Pulmonary lymph node (tissue), 1 donor: Measurements from ENCODE around the genes HHLA2 and TMPRSS7.

- PRO-cap: no peak
These were observed 46.5 kb upstream of the CD47 start for GRCh38 chr3:108137394-108137739.

DNA sequence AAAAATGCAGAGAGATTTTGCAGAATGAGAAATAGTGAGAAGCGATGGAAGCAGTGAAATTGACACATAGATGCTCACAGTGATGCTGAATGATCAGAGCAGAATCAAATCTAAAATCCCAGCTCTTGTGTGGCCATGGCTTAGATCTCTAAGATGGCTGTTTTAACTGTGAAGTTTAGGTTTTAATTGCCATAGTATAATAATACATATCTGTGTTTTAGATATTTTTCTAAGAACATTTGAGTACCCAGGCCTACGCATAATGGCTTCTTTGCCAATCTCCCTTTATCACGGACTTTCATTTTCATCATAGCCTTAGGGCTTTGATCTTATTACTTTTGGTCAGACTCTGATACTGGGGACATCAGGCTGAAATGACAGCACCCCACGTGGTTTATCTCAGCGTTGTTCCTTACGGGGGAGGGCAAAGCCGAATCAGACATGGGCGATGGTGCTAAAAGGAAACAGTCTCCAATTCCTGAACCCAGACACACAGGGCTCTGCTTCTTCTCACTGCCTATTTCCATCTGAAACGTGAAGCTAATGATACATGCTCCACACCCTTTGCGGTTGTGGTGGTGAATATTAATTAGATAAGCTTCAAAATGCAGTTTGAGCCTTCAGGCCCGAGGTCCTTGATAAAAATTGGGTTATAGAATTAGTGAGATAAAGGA is 59.3 kb upstream of the CD47 start:
- PRO-cap: no peak

DNA sequence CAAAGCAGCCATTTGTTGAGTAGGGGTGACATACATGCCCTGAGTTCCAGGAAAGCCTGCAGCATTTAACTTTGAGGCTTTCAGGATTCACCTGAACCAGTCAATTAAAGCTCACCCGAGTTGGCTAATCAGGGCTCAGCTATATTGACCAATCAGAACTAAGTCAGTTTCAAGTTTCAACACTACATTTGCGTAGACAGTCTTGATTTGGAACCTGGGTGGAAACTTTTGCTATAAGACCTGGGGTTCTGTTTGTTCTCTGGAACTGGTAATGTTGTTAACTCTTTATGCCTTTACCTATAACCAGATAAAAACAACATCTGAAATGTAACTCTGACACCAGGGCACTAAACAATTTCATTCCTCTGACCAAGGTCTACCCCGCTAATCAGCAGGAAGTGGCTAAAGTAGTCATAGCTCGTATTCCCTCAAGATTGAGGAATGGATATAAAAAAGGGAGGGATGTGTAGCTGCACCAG is 28.2 kb upstream of the IFT57 start:
- PRO-cap: no peak

GRCh38 chr3:108296272-108296702 is at the start of gene HHLA2:
Gene HHLA2, plus strand, starts transcription at chr3:108296548.
- PRO-cap: no peak

- PRO-cap: no peak
These were observed 1.5 kb downstream of the HHLA2 start for GRCh38 chr3:108297661-108298474.

- PRO-cap: no peak
These were observed 298.2 kb upstream of the NECTIN3 start for GRCh38 chr3:110773364-110773767.

- PRO-cap: no peak
These were observed 4.9 kb downstream of the ZBED2 start for GRCh38 chr3:111590329-111590528.

GRCh38 chr3:111675684-111676185 is 1.3 kb downstream of the PLCXD2 start:
- PRO-cap: unidirectional peak, minus-strand start at chr3:111676093

DNA sequence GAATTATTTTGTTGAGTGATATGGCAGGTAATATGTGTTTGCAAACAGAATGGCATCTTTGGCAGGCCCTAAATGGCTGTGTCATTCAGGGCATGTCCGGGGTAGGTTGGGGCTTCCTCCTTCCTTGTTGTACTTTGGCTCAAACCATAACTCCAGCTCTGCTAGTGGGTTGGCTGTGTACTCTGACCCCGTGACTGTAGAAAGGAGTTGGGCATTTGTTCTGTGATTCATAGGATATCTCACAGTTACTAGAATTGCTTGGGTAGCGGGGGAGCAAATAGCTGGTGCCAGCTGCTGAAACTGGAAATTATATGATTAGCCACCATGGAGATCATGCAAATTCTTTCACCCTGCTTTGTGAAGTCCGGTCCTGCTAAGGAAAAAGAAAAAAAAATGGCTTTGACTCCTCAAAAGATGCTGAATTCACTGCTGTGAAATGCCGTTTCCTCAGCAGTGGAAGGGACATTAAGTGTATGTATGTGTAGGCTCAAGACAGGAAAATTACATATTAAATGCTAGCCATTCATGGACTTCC is 2.4 kb downstream of the PLCXD2 start:
- PRO-cap: no peak

GRCh38 chr3:111861144-111861871 is 2.2 kb downstream of the PHLDB2 start:
- PRO-cap: no peak

DNA sequence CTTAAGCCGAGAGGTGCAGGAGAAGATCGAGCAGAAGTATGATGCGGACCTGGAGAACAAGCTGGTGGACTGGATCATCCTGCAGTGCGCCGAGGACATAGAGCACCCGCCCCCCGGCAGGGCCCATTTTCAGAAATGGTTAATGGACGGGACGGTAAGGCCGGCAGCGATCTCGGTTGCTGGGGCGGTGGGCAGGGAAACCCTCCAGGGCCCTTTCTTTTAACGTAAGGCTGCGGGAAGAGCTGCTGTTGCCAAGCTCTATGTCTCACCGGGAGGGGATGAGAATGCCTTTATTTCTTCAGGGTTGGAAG is 682 bp downstream of the TAGLN3 start:
- PRO-cap: no peak

- PRO-cap: no peak
These were observed at the start of gene TMPRSS7 for GRCh38 chr3:112034292-112034920. Gene TMPRSS7, plus strand, starts transcription at chr3:112034736.

DNA sequence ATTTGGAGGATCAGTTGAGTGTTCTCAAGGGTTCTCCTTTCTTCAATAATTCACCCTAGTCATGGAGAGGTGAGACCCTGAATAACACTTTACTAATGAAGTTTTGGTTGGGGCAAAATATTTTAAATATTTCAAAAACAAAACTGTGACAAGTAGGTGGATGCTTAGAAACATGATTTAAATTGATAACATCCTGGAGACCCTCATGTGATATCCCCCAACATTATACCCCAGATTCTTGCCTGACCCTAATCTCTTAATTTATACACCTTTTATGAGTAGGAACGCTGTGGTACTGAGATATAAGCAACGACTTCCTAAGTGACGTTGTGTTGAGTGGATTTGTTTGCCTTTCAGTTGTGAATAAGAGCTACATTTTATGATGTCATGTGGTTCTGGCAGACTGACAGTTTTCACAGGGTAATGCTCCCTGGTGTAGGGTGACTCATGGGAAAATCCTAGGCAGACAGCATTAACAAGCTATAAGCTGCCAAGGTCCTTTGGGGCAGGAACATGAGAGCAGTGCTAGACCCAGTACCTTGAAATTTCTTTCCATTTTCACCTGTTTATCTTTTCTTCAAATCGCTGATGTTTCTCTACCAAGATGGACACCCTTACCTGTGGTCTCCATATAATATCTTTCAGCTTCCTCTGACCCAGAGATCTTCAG is 11.1 kb downstream of the C3orf52 start:
- PRO-cap: no peak

DNA sequence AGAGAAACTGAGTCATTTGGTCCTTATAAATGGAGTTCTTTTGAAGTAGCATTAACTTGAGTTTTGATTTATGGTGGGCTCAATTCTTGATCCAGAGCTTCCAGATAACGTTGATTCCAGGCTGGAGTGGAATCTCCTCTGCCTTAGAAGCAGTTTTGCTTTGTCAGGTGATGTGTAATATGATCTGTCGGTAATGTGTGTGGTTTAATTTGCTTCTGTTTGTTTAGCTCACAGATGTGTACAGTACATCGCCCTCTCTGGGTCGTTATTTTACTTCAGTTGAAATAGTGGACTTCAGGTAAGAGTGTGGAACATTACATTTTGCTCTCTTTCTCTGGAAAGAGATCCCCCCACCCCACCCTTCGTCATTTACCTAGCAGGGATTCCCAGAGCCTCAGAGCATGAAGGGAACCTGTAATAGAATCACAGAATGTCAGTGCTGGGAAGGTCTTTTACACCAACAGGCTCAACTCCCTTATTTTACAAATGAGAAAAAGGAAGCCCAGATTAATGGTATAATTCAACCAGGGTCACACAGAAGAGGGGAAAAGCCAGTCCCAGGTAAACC is 23.2 kb downstream of the C3orf52 start:
- PRO-cap: no peak

- PRO-cap: no peak
These were observed 16.9 kb downstream of the GCSAM start for GRCh38 chr3:112116097-112116591.

DNA sequence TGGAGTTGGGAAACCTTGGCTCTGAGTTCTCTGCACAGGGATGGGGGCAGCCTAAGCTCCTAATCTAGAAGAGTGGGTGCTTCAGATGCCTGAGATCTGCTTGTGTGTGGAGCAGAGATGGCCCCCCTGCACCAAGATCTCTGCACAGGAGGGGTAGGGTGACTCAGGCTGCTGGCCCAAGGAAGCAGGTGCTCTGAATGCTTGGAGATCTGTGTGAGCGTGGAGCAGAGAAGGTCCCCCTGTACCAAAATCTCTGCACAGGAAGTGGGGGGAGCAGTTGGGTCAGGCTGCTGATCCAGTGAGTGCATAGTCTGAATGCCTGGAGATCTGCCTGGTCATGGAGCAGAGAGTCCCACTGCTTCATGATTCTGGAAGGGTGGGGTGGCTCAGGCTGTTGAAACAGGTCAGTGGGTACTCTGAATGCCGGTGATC is 15.9 kb upstream of the GCSAM start:
- PRO-cap: no peak

DNA sequence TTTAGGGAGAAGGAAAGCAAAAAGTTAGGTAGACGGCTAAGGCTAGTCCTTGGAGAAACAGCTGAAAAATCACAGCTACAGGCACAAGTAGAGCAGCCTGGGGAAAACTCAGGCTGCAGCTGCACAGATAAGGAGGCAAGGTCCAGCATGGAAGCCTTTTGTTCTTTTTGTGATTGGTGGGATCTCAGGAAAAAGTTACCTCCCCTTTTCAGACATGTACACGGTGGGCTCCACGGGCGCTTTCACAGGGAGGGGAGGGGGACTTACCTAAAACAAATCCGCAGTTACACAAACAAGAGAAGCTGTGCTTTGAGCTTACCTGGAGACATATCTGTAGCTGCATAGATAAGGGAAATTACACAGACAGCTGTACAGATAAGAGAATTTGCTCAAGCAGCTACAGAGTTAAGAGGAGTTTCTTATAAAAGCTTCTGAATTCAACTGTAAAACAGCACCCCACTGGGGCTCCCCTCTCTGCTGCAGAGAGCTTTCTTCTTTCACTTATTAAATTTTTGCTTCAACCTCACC is 11.1 kb upstream of the CD200 start:
- PRO-cap: no peak

DNA sequence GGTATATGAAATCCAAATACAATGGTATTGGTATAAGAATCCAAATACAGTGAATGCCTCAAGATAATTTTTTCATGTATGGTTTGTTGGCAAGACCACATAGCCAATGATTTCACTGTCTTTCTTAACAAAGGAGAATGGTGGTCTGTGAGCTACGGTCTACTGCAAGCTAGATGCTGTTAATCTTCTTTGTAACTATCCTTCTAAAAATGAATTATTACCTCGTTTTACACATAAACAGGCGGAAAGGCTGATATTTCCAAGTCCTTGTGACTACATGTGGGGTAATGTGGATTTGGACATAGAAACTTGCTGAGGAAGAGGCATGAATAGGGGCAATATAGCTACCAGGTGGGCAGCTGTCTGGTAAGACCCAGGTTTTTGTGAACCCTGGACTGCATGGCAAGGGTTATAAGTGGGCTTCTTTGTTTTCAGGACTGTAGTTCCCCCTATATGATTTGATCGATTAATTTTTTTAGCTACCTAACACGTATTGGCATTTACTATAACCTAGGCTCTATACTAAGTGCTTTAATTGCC is 1.1 kb downstream of the CD200 start:
- PRO-cap: no peak

DNA sequence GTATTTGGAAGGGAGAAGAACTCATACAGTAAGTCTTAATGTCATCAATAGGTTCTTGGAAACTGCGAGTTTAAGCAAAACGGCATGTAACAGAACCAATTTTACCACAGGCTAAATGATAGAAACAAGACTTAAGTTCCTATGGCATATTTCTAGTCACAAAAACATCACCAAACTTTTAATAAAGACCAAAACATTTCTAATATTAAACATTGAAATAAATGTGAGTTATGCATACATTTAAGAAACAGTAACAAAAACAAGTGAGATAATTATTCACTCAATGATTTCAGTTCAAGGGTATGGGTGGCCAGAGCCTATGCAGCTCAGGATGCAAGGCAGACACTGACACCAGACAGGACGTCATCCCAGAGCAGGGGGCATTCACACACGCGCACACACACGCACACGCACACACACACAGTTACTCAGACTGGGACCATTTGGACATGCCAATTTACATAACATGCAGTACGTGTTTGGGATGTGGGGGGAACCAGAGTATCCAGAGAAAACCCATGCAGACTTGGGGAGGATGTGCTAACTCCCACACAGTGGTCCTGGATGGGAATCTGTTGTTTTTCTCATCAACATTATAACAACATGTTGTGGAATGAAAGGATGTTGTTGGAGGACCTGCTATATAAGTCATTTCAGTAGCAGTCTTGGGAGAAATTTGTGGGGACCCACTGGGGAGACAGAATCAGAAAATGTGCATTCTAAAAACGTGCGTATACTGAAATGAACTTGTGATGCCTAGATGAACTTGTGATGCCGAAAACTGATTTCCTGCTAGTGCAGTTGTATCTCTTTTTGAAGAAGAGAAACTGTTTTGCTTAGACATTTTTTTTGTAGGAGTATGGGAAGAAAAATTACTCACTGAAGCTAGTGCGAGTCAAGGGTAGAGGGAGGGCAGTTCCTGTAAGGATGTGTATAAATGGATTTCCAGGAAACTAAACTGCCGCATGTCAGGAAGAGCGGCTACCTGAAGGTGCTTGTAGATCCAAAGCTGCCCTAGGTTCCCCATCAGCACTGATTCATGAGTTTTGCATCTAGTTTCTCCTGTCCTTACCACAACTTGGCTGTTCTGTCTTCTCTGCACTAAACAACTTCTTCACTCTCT is 25.1 kb downstream of the CD200 start:
- PRO-cap: unidirectional peak, plus-strand start at position 966 of the sequence

- PRO-cap: no peak
These were observed 76.1 kb downstream of the CD200 start for GRCh38 chr3:112408954-112409546.